Measurements from ENCODE around the genes AOC3 and ARL4D.

DNA sequence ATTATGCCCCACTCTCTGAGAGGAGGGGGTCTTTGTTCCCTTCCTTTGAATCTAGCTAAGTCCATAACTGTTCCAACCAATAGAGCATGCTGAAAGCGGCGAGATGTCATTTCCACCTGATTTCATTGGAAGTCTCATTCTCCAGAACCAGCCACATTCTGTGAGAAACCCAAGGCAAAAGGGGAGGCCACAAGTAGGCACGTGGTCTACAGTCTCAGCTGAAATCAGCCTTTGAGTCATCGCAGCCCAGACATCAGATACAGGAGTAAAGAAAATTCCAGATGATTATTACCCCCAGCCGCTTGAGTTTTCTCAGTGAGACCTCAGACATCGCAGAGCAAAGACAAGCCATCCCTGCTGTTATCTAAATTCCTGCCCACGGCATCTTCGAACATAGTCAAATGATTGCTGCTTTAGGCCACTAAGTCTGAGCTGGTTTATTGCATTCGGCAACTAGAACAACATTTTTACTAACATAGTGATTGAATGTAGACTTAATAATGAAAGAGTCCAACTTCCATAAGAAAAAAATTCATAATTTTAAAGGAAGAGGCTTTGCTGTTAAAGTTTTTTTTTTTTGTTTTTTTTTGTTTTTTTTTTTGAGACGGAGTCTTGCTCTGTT, 23.1 kb downstream of the STAT3 start:
- RAMPAGE, long total RNA: no peak
- RRBS, 2 experiments: no CpG with 5 or more reads among the region's 10 CpGs
CAGE:
- cytosol, long polyA minus RNA: no peak
- cytosol, long polyA plus RNA: no peak
- long polyA plus RNA: no peak
- nucleolus, long total RNA: no peak
- nucleus, long polyA plus RNA: no peak
- nucleus, long total RNA: no peak

GRCh38 chr17:42490316-42490741, 31.7 kb downstream of the ATP6V0A1 start:
- RAMPAGE, long total RNA: no peak
- RRBS, 2 experiments: no CpG with 5 or more reads among the region's 1 CpG
CAGE:
- cytosol, long polyA minus RNA: no peak
- cytosol, long polyA plus RNA: no peak
- long polyA plus RNA: no peak
- nucleolus, long total RNA: no peak
- nucleus, long polyA plus RNA: no peak
- nucleus, long total RNA: no peak

- RAMPAGE, long total RNA: no peak
- RRBS, 2 experiments: 100% methylated on average over 2 of the region's 24 CpGs; no CpG with 5 or more reads in 1 of the 2 experiments
CAGE:
- cytosol, long polyA minus RNA: no peak
- cytosol, long polyA plus RNA: no peak
- long polyA plus RNA: no peak
- nucleolus, long total RNA: start-site peak on the plus strand at chr17:42564932-42565039, 23 reads
- nucleus, long polyA plus RNA: no peak
- nucleus, long total RNA: no peak
Observed at GRCh38 chr17:42564612-42565751, 1.9 kb upstream of the MLX start.

GRCh38 chr17:42679496-42680399, 1.9 kb downstream of the CCR10 start:
- RAMPAGE, long total RNA: start-site peak on the plus strand at chr17:42679954-42680051, 72 and 20 reads in 2 replicates
- RRBS, 2 experiments: 12 to 61% methylated on average over 10 of the region's 81 CpGs
CAGE:
- cytosol, long polyA minus RNA: no peak
- cytosol, long polyA plus RNA: start-site peak on the plus strand at chr17:42679693-42679721, 36 and 49 reads in 2 replicates; start-site peak on the plus strand at chr17:42679922-42680001, 24 and 20 reads in 2 replicates
- long polyA plus RNA: start-site peak on the plus strand at chr17:42679680-42679722, 73 and 113 reads in 2 replicates; start-site peak on the plus strand at chr17:42679922-42680009, 30 and 35 reads in 2 replicates
- nucleolus, long total RNA: start-site peak on the minus strand at chr17:42679495-42679601, 49 reads; start-site peak on the plus strand at chr17:42679666-42679717, 83 reads; start-site peak on the minus strand at chr17:42679871-42679941, 30 reads
- nucleus, long polyA plus RNA: start-site peak on the plus strand at chr17:42679630-42679765, 484 and 544 reads in 2 replicates; start-site peak on the plus strand at chr17:42679937-42679983, 179 and 167 reads in 2 replicates
- nucleus, long total RNA: no peak

DNA sequence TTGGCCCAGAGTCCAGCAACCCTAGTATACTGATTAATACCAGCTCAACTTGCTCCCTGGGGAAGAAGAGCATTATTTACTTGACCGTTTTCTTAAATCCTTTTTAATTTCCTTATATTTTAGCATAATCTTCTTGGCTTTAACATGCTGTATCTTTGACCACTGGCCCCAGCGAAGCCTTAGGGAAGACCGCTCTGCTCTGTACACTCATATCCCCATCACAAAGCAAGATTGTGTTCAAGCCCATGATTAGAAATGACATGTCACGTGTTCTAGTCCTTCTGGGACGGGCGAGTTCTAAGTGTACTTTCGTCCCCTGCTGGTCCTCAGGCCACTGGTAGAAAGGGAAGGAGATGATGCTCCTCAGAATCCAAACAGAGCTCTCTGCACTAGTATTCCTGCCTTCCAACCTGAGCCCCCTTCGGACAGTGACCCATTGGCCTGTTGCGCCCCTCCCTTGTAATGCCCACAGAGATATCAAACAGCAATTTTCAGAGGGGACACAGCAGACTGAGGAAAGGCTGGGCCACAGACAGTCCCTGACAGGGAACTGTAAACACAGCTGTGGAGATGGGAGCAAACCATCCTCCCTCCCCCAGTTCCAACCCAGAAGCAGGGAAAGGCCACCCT, 4.3 kb upstream of the EZH1 start:
- RAMPAGE, long total RNA: no peak
- RRBS, 2 experiments: no CpG with 5 or more reads among the region's 9 CpGs
CAGE:
- cytosol, long polyA minus RNA: no peak
- cytosol, long polyA plus RNA: no peak
- long polyA plus RNA: no peak
- nucleolus, long total RNA: no peak
- nucleus, long polyA plus RNA: no peak
- nucleus, long total RNA: no peak

- RAMPAGE, long total RNA: no peak
- RRBS, 2 experiments: no CpG with 5 or more reads among the region's 7 CpGs
CAGE:
- cytosol, long polyA minus RNA: no peak
- cytosol, long polyA plus RNA: no peak
- long polyA plus RNA: no peak
- nucleolus, long total RNA: no peak
- nucleus, long polyA plus RNA: no peak
- nucleus, long total RNA: no peak
Observed at GRCh38 chr17:42759782-42760405, 1.1 kb upstream of the RAMP2 start.

DNA sequence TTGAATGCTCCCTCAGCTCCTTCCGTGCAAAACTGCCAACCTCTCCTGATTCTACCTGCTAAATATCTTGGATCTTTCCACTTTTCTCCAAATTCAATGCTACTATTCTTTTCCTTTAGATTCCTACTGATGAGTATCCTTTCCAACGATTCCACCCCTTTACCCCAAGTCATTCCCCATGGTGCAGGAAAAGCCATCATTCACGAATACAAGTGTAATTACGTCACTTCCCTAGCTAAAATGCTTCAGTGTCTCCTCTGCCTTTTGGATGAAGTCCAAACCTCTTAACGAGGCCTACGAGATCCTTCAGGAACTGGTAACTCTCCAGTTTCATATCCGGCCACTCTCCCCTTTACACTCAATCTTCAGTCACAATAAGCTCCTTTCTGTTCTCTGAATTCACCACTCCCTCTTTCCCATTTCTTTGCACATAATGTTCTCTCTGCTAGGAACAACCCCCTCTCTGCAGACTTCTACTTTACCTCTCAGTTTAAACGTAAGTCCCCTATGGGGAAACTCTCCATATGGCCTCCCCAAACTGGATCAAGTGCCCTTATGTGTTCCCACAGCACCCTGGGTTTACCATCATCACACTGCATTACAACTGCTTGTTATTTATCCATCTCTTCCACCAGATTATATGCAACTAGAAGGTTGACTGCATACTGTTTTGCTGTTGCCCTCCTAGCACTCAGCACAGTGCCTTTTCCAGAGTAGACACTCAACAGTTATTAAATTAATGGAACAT, 9.0 kb downstream of the BECN1 start:
- RAMPAGE, long total RNA: no peak
- RRBS, 2 experiments: no CpG with 5 or more reads among the region's 8 CpGs
CAGE:
- cytosol, long polyA minus RNA: no peak
- cytosol, long polyA plus RNA: no peak
- long polyA plus RNA: no peak
- nucleolus, long total RNA: no peak
- nucleus, long polyA plus RNA: no peak
- nucleus, long total RNA: no peak

DNA sequence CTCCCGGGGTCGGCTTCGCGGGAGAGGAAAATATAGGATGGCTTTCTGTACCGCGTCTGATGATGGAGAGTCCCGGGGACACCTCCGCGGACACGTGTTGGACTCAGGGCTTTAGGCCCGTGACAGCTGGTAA, 480 bp downstream of the PSME3 start:
- RAMPAGE, long total RNA: no peak
- RRBS, 2 experiments: 2% methylated on average over 7 of the region's 11 CpGs
CAGE:
- cytosol, long polyA minus RNA: no peak
- cytosol, long polyA plus RNA: no peak
- long polyA plus RNA: no peak
- nucleolus, long total RNA: no peak
- nucleus, long polyA plus RNA: no peak
- nucleus, long total RNA: no peak

- RAMPAGE, long total RNA: no peak
- RRBS, 2 experiments: 55 to 64% methylated on average over 4 to 6 of the region's 22 CpGs
CAGE:
- cytosol, long polyA minus RNA: no peak
- cytosol, long polyA plus RNA: no peak
- long polyA plus RNA: no peak
- nucleolus, long total RNA: no peak
- nucleus, long polyA plus RNA: no peak
- nucleus, long total RNA: no peak
Observed at GRCh38 chr17:42850738-42851773, at the start of gene AOC3. AOC3 (plus strand) TSS chr17:42851199.

DNA sequence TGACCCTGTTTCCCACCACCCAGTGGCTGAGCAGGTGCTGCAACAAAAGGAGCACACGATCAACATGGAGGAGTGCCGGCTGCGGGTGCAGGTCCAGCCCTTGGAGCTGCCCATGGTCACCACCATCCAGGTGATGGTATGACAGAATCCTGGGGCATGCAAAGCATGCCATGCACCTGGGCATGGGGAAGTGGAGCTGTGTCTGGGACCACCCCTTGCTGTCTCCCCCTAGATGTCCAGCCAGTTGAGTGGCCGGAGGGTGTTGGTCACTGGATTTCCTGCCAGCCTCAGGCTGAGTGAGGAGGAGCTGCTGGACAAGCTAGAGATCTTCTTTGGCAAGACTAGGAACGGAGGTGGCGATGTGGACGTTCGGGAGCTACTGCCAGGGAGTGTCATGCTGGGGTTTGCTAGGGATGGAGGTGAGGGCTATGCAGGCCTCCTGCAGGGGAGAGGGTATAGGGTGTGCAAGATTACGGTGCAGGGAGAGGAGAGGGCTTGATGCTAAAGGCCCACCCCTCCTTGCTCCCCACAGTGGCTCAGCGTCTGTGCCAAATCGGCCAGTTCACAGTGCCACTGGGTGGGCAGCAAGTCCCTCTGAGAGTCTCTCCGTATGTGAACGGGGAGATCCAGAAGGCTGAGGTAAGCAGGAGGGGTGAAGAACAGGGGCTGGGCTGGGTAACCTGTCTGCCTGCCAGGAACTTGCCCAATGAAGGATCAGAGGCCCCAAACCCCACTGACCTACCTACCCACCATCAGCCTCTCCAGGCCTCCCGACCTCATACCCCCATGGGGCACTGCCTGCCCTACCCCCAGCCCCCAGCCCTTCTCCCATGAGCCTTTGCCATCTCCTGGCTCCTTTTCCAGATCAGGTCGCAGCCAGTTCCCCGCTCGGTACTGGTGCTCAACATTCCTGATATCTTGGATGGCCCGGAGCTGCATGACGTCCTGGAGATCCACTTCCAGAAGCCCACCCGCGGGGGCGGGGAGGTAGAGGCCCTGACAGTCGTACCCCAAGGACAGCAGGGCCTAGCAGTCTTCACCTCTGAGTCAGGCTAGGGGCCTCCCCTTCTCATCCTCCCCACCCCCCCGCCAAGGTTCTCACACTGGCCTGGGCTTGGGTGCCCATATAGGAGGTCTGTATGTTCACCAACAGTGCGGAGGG, 7.0 kb downstream of the IFI35 start:
- RAMPAGE, long total RNA: no peak
- RRBS, 2 experiments: no CpG with 5 or more reads among the region's 25 CpGs
CAGE:
- cytosol, long polyA minus RNA: no peak
- cytosol, long polyA plus RNA: no peak
- long polyA plus RNA: no peak
- nucleolus, long total RNA: no peak
- nucleus, long polyA plus RNA: no peak
- nucleus, long total RNA: no peak

DNA sequence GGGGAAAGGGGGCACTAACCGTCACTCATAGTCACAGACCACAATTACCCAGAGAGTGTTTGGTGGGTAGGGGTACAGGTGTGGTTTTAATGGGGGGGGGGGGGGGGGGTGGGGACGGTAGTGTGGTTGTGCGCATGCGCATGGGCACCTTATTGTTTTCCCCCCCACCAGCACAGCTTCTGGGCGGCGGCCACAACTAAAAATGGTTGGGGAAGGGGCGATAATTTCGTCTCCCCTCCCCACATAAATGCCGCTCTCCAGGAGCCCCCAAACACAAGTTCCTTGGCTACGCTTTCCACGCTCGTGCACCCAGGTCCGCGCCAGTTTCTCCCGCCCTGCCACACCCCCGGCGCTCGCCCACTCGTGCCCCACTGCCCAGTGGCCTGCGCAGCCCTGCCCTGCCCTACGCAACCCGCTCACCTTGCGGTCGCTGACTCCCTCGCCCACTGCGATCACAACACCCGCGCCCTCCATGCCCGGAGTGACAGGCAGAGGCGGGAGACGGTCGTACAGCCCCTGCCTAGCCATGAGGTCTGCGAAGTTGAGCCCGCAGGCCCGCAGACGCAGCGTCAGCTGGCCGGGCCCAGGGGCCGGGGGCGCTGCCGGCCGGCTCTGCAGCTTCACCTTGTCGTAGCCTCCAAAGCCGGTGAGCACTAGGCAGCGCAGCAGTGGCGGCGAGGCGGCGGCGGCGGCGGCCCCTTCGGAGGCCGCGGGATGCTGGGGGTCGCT, 505 bp downstream of the VAT1 start:
- RAMPAGE, long total RNA: no peak
- RRBS, 2 experiments: 2% methylated on average over 9 of the region's 56 CpGs; no CpG with 5 or more reads in 1 of the 2 experiments
CAGE:
- cytosol, long polyA minus RNA: no peak
- cytosol, long polyA plus RNA: no peak
- long polyA plus RNA: no peak
- nucleolus, long total RNA: no peak
- nucleus, long polyA plus RNA: no peak
- nucleus, long total RNA: no peak

GRCh38 chr17:43125971-43126839, 1.0 kb upstream of the BRCA1 start:
- RAMPAGE, long total RNA: no peak
- RRBS, 2 experiments: 98 to 99% methylated on average over 2 of the region's 50 CpGs
CAGE:
- cytosol, long polyA minus RNA: no peak
- cytosol, long polyA plus RNA: no peak
- long polyA plus RNA: no peak
- nucleolus, long total RNA: no peak
- nucleus, long polyA plus RNA: no peak
- nucleus, long total RNA: no peak

DNA sequence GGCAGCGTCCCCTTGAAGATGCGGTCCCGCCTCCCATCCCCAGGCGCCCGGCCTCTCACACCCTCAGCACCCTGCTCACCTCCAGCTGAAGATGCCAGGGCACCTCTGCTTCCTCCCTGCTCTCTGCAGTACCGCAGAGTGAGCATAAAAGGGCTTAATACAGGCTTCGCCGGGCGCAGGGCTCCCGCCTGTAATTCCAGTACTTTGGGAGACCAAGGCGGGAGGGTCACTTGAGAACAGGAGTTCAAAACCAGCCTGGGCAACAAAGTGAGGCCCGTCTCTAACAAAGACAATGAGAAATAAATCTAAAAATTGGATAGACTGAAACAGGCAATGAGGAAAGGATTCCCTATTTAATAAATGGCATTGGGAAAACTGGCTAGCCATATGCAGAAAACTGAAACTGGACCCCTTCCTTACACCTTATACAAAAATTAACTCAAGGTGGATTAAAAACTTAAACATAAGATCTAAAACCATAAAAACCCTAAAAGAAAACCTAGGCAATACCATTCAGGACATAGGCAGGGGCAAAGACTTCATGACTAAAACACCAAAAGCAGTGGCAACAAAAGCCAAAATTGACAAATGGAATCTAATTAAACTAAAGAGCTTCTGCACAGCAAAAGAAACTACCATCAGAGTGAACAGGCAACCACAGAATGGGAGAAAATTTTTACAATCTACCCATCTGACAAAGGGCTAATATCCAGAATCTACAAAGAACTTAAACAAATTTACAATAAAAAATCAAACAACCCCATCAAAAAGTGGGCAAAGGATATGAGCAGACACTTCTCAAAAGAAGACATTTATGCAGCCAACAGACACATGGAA, 10.9 kb upstream of the BRCA1 start:
- RAMPAGE, long total RNA: no peak
- RRBS, 2 experiments: 100% methylated on average over 2 of the region's 12 CpGs; no CpG with 5 or more reads in 1 of the 2 experiments
CAGE:
- cytosol, long polyA minus RNA: no peak
- cytosol, long polyA plus RNA: no peak
- long polyA plus RNA: no peak
- nucleolus, long total RNA: no peak
- nucleus, long polyA plus RNA: no peak
- nucleus, long total RNA: no peak

DNA sequence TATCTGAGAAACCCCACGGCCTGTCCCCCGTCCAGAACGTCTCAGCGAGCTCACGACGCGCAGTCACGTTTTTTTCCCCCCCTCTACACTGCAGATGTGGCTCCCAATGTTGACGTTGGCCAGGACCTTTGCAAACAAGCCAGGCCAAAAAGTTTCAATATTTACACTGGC, 1.3 kb upstream of the NBR1 start:
- RAMPAGE, long total RNA: no peak
- RRBS, 2 experiments: no CpG with 5 or more reads among the region's 9 CpGs
CAGE:
- cytosol, long polyA minus RNA: no peak
- cytosol, long polyA plus RNA: no peak
- long polyA plus RNA: no peak
- nucleolus, long total RNA: no peak
- nucleus, long polyA plus RNA: no peak
- nucleus, long total RNA: no peak

GRCh38 chr17:43213497-43214020, 1.9 kb downstream of the TMEM106A start:
- RAMPAGE, long total RNA: no peak
- RRBS, 2 experiments: no CpG with 5 or more reads among the region's 2 CpGs
CAGE:
- cytosol, long polyA minus RNA: no peak
- cytosol, long polyA plus RNA: no peak
- long polyA plus RNA: no peak
- nucleolus, long total RNA: no peak
- nucleus, long polyA plus RNA: no peak
- nucleus, long total RNA: no peak

DNA sequence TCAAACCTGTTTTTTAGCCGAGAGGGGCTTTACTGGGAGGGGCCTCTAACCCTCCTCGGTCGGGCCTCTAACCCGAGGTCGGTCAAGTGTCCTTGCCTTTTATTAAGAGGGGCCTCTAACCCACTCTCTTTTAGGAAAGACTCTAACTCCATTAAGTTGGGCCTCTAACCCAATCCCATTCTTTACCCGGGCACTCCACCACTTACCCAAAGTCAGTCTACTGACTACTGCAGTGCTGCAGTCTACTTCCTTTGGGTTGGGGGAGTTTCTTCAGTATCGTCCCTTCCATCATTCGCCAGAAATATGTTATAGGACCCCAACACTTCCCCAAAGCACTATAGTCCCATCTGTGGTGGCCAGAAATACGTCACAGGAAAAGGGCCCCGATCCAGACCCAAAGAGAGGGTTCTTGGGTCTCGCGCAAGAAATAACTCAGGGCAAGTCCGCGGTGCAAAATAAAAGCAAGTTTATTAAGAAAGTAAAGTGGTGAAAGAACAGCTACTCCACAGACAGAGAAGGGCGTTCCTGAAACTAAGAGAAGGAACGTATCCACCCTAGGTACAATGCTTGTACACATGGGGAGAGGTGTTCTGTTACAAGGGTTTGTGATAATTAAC, 39.1 kb upstream of the ARL4D start:
- RAMPAGE, long total RNA: no peak
- RRBS, 2 experiments: no CpG with 5 or more reads among the region's 16 CpGs
CAGE:
- cytosol, long polyA minus RNA: no peak
- cytosol, long polyA plus RNA: no peak
- long polyA plus RNA: no peak
- nucleolus, long total RNA: no peak
- nucleus, long polyA plus RNA: no peak
- nucleus, long total RNA: no peak

GRCh38 chr17:43360734-43361536, 37.9 kb upstream of the ARL4D start:
- RAMPAGE, long total RNA: start-site peak on the minus strand at chr17:43361351-43361361, 129 and 150 reads in 2 replicates
- RRBS, 2 experiments: under 1 to 2% methylated on average over 13 to 16 of the region's 56 CpGs
CAGE:
- cytosol, long polyA minus RNA: no peak
- cytosol, long polyA plus RNA: no peak
- long polyA plus RNA: no peak
- nucleolus, long total RNA: no peak
- nucleus, long polyA plus RNA: no peak
- nucleus, long total RNA: no peak

DNA sequence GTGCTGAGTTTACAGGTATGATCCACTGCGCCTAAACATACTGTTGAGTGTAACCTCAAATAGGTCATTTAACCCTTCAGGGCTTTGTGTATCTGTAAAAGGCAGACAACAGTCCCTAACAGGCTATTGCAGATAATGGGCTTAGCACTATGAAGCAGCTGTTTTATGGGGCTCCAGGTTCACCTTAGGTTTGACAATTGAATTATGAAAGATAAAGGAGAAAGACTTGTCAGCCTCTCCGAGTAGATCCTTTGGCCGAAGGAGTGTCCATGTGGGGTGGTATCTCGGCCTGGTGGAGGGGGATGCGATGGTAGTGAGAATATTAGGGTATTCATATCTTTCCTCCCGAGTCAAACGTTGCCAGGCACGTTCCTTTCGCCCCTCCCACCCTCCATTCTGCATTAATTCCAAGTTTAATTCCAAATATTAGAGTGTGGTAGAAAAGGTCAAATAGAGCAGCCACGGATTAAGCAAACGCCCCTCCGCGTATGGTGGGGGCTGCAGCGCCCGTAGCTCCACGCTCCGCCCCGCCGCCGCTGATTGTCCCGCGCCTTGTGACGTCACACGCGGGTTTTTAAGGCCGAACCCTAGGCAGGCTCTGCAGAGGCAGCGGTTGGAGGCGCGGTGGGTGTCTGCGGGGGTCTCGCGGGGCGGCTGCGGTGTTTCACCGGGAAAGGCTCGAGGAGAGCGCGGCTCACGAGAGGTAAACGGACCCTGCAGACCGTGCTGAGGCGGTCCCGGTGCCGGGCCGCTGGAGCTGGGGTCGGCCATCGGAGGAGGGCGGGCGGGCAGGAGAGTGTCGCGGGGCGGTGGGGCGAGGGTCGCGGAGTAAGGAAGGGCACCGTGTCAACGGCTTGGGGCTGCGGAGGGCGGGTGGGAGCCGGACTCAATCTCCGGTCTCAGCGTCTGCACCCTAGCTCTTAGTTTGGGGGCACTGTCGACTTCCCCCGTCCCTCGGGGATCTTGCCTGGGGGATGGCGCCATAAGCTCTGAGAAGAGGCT, at the start of gene ARL4D:
ARL4D (plus strand) TSS at position 603 of the 1,002 bp plus-strand sequence.
- RAMPAGE, long total RNA: no peak
- RRBS, 2 experiments: under 1 to 1% methylated on average over 9 of the region's 66 CpGs
CAGE:
- cytosol, long polyA minus RNA: no peak
- cytosol, long polyA plus RNA: no peak
- long polyA plus RNA: no peak
- nucleolus, long total RNA: no peak
- nucleus, long polyA plus RNA: no peak
- nucleus, long total RNA: no peak

GRCh38 chr17:43417480-43417905, 18.7 kb downstream of the ARL4D start:
- RAMPAGE, long total RNA: no peak
- RRBS, 2 experiments: no CpG with 5 or more reads among the region's 9 CpGs
CAGE:
- cytosol, long polyA minus RNA: no peak
- cytosol, long polyA plus RNA: no peak
- long polyA plus RNA: no peak
- nucleolus, long total RNA: no peak
- nucleus, long polyA plus RNA: no peak
- nucleus, long total RNA: no peak

All from GM12878 (cell line).